ENCODE measurements around the genes THAP12 and ACER3.

DNA sequence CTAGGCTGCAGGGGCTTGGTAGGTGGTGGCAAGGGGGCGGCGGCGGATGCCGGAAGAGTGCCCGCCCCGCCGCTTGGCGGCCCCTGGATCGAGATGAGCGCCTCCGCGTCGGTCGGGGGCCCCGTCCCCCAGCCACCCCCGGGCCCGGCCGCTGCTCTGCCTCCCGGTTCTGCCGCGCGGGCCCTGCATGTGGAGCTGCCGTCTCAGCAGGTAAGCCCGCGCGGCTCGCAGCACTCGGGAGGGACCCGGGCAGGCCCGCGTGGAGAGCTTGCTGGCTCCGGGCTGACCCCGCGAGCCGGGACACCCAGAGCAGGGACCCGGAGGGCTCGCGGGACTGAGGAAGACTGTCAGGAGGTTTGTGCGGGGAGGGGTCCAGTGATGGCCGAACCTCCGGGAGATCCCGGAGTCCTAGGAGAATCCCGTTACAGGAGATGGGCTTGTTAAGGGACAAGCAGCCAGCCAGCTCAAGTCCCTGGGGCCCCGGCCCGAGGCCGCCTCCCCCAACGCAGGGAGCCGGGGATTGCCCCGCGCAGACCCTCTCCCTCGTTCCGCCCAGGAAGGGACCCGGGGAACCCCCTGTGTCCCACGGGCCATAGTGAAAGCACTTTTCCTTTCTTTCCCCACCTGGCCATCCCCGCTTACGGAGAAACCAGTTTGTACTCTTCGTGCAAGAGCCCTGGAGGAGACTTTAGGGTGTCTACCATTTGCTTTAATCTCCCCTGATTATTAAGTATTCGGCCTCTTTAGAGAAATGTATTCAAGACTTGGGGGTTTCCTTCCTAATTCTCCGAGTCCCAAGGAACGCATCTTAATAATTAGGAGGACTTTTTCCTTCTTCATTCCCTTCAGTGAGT, 532 bp downstream of the UVRAG start:
- PRO-cap, 2 experiments = no peak in any of the 2 experiments

GRCh38 chr11:75979132-75979939, 164.3 kb downstream of the UVRAG start:
- PRO-cap, 2 experiments = no peak in any of the 2 experiments

GRCh38 chr11:76151141-76151501, 55.2 kb downstream of the WNT11 start:
- PRO-cap, 2 experiments = no peak in any of the 2 experiments

DNA sequence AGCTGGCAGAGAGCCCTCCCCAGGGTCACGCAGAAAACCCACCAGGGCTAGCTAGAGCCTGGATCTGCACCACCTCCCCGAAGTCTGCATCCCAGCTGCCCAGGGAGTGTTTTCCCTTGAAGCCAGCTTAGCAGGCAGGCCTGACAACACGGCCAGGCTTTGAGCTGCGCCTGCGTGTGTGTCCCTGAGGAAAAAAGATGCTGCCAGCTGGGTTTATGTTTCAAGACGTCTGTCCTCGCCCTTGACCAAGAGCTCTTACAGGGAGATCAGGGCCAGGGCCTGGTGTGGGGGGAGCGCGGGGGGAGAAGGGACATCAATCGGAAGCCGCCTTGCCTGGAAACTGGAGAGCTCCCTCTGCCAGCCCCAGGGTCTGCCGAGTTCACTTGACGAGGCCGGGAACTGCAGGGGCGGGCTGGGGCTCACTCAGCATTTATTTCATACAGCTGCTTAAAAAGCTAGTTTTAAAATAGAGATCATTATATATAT, 20.3 kb downstream of the WNT11 start:
- PRO-cap, 2 experiments = no peak in any of the 2 experiments

GRCh38 chr11:76380670-76381761, at the start of gene THAP12:
Gene THAP12 (minus strand): TSS chr11:76381132.
- PRO-cap, 2 experiments = peak in 2 of 2 experiments; most common plus-strand start chr11:76381314 (in 1); most common minus-strand start chr11:76381122 (in 2)

DNA sequence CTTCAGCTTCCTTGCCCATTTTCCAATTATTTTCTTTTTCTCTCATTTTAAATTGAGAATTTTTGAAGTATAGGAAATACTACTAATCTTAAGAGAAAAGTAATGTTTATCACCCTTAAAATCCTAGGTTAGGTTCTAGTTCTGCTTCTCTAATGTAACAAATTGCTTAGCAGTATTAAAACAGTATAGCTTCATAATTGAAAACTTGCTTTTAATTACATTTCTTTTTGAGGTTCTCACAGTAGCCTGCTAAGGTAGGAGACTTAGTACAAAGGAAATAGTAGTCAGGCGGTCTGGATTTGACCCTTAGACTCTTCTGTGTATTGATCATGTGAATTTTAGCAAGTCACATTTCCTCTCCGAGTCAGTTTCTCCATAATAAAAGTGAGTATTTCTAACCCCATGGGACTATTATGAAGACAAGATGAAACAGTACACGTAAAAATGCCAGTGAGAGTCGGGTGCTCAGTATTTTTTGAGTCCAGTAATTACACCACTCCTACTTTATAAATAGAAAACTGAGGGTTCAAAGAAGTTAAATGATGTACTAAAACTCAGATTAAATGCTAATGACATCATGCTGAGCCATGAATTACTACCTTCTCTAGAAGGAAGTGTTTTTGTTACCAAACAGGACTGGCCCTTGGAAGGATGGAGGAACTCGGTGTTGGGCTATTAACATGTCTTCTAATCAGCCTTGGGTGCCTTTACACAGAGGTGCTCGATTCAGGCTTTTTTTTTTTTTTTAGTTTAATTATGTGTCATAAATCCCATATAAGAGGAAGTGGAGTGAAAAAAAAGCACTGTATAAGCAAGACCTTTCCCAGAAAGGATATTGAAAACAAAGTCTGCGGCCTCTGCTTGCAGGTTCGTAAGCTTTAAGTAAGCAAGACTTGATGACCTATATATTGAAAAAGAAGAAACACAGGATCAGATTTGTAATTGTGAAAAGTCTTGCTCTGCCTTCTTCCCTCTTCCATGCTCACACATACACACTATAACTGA, 108.9 kb downstream of the EMSY start:
- PRO-cap, 2 experiments = no peak in any of the 2 experiments

DNA sequence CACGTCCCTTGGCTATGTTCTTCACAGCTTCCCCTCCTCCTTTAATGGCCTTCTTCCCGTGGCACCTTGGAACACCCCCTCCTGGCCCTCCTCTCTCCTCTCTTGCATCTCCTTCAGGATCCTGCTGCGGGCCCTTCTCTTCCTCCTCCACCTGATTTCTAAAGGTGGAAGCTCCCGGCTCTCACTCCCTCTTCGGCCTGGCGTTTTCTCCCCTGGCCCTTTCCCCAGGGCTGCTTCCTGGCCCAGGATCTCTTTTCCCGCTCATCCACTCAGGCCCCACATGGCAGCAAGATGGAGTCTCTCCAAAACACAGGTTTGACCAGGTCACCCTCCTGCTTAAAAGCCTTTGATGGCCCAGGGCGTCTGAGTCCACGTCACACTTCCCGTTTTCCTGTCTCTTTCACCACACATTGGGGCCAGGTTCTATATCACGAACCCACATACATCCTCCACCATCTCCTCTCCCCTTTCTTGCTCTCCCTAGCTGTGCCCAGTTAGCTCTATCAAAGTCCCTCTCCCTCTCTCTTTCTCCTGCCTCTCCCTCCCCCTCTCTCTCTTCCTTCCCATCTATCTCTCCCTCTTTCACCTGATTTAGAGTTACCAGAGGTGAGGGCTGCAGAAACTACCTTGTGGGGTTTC, 7.7 kb upstream of the LRRC32 start:
- PRO-cap, 2 experiments = no peak in any of the 2 experiments

GRCh38 chr11:76768480-76769177, 14.5 kb upstream of the TSKU start:
- PRO-cap, 2 experiments = no peak in any of the 2 experiments

DNA sequence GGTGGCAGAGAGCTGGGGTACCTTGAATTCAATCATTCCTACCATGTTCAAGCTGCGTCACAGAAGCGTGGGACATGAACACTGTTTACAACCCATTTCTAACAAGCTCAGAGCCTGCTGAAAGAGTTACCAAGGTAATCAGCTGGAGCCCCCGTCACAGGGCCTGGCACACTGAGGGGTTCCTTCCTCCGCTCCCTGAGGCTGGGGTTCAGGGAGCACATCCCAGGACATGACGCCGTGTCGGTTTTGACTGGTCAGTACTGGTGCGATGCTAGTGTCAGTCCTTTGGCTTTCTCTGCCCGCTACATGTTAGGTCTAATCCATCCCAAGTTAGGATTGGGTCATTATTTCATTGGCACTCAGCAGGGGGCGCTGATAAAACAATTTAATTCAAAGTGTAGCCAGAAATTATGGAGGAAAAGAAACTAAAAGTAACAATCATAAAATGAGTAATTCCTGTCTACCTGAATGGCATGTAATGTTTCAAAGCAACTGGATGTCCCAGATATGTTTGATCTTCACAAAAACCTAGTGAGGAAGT, 27.0 kb downstream of the TSKU start:
- PRO-cap, 2 experiments = no peak in any of the 2 experiments

DNA sequence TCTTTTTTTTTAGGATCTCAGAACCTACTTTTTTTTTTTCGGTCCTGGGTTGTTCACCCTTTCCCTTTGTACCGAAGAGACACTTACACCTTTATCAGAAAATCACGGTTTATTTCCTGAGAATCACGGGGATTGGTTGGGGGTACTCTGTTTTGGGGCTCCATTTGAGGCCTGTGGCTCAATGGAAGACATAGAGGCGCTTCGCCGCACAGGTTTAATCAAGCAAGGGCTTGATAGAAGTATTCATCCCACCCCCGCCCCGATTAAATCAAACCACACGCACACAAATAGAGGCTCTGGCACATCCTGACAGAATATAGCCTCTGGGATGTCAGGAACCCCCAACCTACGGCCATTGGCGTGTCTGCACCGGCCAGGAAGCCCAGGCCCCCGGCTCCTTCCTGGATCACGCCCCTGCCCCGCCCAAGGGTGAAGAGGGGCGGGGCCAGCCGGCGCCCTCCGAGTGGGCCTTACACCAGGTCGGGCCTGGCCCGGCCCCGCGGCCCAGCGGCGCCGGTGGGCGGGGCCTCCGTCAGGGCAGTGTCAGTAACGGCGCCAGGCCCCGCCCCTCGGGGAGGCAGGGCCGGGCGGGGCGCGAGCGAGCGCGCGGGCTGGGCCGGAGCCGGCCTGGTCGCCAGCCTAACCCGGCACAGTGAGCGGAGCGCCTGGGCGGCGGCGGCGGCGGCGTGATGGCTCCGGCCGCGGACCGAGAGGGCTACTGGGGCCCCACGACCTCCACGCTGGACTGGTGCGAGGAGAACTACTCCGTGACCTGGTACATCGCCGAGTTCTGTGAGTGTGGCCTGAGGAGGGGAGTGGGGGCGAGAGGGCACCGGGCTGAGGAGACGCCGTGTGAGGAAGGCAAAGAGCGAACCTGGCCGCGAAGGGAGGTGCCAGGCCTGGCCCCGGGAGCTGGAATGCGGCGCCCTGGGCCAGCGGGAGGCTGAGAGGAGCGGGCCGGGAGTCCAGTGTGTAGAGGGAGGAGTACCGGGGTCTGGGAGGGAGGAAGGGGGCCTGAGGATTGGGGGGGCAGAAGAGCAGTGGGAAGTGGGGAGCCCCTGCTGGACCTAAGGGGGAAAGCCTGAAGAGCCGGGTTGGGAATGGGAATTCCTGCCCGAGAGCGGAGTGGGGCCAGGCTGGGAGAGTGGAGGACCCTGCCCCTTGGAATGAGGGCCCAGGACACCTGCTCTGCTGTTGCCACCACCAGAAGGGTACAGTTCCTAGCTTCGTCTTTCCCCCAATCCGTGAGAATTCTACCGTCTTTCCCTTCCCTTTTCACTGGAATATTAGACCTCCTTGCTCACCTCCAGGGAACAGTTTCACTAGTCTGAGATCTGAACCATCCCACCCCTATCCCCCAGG, at the start of gene ACER3:
ACER3 (plus strand) TSS at position 631 of the 1,362 bp plus-strand sequence.
- PRO-cap, 2 experiments = peak in 2 of 2 experiments; most common plus-strand start position 650 of the sequence (in 2); most common minus-strand start position 400 of the sequence (in 2)

- PRO-cap, 2 experiments = no peak in any of the 2 experiments
Observed at GRCh38 chr11:77035005-77036053, 1.1 kb downstream of the B3GNT6 start.

DNA sequence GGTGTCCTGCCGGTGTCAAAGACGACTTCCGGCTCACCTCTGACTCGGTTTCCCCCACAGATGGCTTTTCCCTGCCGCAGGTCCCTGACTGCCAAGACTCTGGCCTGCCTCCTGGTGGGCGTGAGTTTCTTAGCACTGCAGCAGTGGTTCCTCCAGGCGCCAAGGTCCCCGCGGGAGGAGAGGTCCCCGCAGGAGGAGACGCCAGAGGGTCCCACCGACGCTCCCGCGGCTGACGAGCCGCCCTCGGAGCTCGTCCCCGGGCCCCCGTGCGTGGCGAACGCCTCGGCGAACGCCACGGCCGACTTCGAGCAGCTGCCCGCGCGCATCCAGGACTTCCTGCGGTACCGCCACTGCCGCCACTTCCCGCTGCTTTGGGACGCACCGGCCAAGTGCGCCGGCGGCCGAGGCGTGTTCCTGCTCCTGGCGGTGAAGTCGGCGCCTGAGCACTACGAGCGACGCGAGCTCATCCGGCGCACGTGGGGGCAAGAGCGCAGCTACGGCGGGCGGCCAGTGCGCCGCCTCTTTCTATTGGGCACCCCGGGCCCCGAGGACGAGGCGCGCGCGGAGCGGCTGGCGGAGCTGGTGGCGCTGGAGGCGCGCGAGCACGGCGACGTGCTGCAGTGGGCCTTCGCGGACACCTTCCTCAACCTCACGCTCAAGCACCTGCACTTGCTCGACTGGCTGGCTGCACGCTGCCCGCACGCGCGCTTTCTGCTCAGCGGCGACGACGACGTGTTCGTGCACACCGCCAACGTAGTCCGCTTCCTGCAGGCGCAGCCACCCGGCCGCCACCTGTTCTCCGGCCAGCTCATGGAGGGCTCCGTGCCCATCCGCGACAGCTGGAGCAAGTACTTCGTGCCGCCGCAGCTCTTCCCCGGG, 5.5 kb downstream of the B3GNT6 start:
- PRO-cap, 2 experiments = no peak in any of the 2 experiments

- PRO-cap, 2 experiments = no peak in any of the 2 experiments
Observed at GRCh38 chr11:77086455-77087629, 15.8 kb upstream of the OMP start.

GRCh38 chr11:77126097-77126469, 2.0 kb upstream of the MYO7A start:
- PRO-cap, 2 experiments = no peak in any of the 2 experiments

GRCh38 chr11:77140045-77140871, 12.2 kb downstream of the MYO7A start:
- PRO-cap, 2 experiments = no peak in any of the 2 experiments

DNA sequence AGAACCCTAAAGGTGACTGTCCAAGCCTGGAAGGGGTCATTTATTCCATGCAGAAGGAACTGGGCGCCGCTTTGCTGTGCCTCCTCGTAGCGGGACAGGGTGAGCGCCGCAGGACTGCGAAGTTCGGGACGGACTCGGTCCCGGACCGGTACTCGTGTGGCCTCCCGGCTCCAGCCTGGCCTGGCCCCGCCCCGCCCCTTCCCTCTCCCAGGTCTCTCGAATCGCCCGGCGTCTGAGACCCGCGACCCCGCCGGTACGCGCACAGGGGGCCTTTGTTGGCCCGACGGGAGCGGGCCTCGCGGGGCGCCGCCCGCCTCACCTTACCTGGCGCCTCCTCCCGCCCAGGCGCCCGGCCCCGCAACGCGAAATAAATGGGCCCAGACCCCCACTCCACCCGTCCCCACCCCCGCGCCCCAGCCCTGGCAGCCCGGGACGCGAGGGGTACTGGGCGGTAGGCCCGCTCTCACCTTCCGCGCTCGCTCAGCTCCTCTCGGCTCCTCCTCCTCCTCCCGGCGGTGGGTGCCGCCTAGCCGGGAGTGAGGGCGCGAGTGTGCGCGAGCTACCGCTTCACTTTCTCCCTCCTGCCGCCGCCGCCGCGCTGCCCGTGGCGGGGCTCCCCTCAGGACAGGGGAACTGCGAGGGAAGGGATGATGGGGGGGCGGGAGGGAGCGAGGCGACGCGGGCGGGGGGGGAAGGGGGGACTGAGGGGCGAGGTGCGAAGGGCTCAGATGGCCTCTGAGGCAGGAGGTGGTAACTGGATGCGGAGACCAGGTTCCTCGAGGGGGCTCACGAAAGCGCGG, 609 bp downstream of the PAK1 start:
- PRO-cap, 2 experiments = peak in 2 of 2 experiments; most common plus-strand start position 264 of the sequence (in 2); most common minus-strand start position 528 of the sequence (in 1)

DNA sequence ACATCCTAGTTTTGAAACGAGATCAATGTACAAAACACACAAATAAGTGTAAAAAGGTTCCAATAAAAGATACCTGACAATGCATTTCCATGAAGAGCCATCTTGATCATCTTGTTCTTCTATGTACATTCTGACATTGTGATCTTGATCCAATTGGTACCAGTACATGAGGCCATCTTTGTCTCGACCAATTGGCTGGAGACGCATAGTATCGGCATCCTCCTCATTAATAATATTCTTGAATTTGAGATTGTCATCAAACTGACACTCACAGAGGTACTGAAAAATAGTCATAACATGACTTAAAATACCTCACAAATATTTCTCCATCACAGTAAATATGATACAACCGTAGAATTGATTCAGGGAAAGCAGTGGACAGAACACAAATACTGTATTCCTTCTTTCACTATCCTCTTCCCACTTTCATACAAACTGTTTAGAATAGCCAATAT, 79.8 kb downstream of the RSF1 start:
- PRO-cap, 2 experiments = no peak in any of the 2 experiments

GRCh38 chr11:78160373-78160984, 21.1 kb upstream of the ALG8 start:
- PRO-cap, 2 experiments = no peak in any of the 2 experiments

DNA sequence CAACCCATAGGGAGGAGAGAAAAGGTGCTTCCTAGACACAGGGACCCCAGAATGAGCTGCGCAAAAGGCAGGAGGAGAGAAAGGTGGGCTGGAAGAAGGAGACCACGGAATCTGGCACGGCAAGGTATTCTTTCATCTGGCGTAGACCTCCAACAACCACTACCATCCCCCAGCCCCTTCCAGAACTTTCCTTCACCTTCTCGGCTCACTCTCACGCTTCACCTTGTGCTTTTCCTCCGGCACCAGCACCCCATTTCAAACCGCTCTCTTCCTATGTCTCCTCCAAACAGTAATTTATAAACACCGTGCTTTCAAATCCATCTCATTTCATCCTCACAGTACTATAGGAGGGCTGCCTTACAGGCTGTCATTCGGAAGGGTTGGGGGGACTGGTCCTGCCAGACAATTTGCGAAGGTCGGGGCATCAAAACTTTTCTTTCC, 1.0 kb downstream of the KCTD21 start:
- PRO-cap, 2 experiments = no peak in any of the 2 experiments

DNA sequence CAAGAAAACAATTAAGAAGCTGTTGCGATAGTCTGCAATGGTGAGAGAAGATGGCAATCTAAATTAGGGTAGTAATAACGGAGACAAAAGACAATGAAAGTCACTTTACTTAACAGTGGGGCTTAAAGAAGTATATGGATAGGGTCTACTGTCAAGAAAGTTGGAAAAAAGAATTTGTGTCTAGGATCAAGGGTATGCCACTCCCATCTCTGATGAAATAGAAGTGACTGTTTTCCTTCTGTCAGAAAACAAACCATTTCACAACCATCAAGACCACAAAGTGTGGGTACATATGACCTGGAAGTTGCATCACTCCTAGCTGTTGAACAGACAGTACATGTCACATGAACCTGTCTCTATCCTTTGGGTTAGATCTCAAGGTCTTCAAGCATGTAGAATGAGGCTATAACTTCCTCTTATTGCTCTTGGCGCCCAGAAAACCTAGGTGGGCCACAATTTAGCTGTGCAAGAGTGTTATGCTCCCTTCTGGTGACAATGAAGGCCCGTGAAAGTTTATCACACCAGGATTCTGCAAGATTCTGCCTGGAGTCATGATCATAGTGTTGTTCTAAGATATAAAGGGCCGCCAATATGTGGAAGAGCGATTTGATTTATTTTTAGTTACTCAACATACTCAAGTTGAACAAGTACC, 101.5 kb downstream of the USP35 start:
- PRO-cap, 2 experiments = no peak in any of the 2 experiments

All from psoas muscle (tissue), 2 donors.